Esophagus muscularis mucosa (tissue), 4 donors: ENCODE measurements around the genes BCO2, HTR3B and HTR3A.

GRCh38 chr11:111923135-111923937 is 4.6 kb downstream of the C11orf52 start:
- PRO-cap: bidirectional peak, plus-strand start at chr11:111923683, minus-strand start at chr11:111923428
- RAMPAGE, long total RNA, 4 experiments: no peak in any of the 4 experiments

DNA sequence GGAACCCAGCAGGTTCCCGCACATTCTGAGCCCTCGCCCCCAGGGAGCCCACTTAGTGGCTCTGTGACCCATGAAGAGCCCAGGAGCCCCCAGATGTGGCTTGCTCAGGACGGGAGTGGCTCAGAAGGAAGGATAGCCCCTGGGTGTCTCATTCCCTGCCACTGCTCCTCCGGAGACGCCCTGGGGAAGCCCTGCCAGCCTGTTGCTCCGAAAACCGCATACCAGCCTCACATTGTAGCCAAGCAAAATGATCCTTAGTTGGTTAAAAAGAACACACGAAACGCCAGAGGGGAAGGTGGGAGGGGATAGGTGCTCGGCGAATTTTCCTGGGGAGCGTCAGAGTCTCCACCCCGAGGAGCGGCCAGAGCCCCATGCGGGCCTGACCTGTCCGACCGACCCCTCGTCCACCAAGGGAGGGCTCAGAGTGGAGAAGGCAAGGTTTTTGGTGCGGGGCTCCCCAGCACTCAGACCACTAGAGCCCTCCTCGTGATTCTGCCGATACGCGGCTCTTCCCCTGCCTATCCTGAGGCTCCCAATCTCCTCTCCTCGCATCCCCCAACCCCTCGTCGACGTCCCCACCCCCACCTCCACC is 39.5 kb downstream of the DIXDC1 start:
- PRO-cap: bidirectional peak, plus-strand start at position 364 of the sequence, minus-strand start at position 220 of the sequence; bidirectional peak, plus-strand start outside the sequence, minus-strand start at position 560 of the sequence
- RAMPAGE, long total RNA, 4 experiments: start-site peak on the plus strand in 2 of 4 experiments, centred at positions 331 to 351 of the sequence, 25 to 49 reads per replicate

DNA sequence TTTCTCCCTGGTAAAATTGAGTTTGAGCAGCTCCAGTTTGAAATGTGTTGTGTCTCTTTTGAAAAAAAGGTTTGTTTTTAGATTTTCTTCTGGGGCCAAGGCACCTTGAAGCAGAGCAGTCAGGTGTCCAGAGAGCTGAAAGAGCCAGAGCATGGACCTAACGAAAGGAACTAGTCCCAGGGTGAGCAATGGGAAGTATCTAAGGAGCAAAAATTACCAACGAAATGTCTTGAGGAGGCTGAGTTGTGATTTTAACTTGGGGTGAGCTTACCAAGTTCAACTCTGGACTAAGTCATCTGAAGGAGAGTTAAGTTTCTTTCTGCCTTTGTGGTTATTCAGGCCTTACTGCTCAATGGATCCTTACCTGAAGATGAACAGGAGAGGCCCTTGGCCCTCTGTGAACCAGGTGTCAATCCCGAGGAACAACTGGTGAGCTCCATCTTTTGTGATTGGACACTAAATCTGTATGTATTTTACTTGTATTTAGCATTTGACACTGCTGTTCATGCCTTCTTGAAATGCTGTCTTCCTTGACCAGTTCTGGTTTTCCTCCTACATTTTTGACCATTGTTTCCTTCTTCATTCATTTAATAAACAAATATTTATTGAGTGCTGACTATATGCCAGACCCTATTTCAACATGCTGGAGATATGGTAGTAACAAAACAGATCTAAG is 40.2 kb upstream of the DLAT start:
- PRO-cap: no peak
- RAMPAGE, long total RNA, 4 experiments: no peak in any of the 4 experiments

GRCh38 chr11:112085649-112086594 is 634 bp downstream of the TIMM8B start:
- PRO-cap: no peak
- RAMPAGE, long total RNA, 4 experiments: no peak in any of the 4 experiments

GRCh38 chr11:112174955-112175978 is at the start of gene BCO2:
TSS of gene BCO2 (plus strand) at chr11:112175512.
- PRO-cap: unidirectional peak, plus-strand start at chr11:112175512
- RAMPAGE, long total RNA, 4 experiments: no peak in any of the 4 experiments

DNA sequence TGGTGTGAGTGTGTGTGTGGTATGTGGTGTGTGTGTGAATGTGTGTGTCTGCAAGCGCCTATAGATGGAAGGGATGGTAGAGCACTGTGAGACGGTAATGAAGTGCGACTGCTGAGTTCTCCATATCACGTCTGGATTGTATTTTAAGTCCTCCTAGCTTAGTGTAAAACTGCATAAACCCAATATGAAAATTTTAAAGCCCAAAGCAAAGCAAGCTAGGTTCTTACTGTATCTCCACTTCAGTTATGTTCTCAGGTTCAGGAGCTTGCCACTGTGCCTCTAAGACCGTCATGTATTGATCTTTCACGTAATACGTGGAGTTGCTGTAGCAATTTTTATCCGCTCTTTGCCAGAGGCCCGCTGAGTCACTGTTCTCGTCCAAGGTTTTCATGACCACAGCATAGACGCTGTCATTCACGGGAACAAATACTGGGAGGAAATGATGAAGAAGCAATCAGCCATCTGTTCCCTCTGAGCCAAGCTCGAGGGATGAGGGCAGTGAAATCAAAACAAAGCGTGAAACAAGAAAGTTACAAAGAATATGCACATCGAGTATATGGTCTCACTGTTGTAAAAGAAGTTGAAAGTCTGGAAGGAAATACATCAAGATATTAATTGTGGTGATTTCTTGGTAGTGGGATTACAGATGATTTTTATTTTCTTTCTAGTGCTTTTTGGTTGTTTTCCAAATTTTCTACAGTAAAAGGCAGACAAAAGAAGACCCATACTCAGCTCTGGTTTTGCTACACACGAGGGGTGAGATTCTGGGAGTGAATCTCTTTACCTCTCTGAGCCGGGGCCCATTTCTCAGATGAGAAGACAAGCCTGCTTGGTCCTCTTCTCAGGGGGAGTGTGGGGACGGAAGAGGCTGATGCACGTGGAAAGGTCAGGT is 5.3 kb downstream of the PLET1 start:
- PRO-cap: no peak
- RAMPAGE, long total RNA, 4 experiments: no peak in any of the 4 experiments

- PRO-cap: no peak
- RAMPAGE, long total RNA, 4 experiments: no peak in any of the 4 experiments
These were observed 61.0 kb upstream of the PLET1 start for GRCh38 chr11:112321285-112322423.

DNA sequence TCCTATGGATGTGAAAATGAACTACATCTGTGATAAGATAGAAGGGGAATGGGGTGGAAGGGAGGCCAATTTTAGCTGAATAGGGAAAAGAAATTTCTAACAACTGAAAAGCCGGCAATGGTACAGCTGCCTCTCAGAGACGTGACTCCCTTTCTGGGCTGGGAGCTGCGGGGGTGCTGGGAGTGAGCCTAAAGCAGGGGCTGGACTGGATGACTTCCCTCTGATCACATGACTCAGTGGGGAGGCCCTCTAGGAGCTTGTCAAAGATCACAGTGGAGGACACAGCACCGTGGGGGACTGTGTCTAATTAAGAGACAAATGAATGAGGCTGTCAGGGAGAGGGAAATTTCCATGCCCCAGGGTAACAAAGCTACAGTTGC is 262.7 kb upstream of the PLET1 start:
- PRO-cap: no peak
- RAMPAGE, long total RNA, 4 experiments: no peak in any of the 4 experiments

DNA sequence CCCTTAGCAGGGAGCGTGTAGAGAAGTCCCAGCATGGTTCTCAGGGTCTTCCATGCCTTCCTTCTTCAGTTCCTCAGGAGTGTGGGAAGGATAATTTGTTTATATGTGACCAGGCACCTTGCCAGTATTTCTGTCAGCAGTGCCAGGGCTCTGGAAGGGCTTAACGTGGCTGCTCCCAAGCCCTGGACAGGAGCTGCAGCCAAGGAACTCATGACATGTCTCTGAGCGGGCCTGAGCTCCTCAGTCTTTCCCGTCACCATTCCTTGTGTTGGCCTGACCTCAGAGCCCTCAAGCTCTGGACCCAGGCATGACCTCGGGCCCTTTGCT is 264.0 kb upstream of the PLET1 start:
- PRO-cap: unidirectional peak, minus-strand start at position 265 of the sequence
- RAMPAGE, long total RNA, 4 experiments: no peak in any of the 4 experiments

GRCh38 chr11:113781665-113782277 is 2.2 kb downstream of the CLDN25 start:
- PRO-cap: no peak
- RAMPAGE, long total RNA, 4 experiments: no peak in any of the 4 experiments

DNA sequence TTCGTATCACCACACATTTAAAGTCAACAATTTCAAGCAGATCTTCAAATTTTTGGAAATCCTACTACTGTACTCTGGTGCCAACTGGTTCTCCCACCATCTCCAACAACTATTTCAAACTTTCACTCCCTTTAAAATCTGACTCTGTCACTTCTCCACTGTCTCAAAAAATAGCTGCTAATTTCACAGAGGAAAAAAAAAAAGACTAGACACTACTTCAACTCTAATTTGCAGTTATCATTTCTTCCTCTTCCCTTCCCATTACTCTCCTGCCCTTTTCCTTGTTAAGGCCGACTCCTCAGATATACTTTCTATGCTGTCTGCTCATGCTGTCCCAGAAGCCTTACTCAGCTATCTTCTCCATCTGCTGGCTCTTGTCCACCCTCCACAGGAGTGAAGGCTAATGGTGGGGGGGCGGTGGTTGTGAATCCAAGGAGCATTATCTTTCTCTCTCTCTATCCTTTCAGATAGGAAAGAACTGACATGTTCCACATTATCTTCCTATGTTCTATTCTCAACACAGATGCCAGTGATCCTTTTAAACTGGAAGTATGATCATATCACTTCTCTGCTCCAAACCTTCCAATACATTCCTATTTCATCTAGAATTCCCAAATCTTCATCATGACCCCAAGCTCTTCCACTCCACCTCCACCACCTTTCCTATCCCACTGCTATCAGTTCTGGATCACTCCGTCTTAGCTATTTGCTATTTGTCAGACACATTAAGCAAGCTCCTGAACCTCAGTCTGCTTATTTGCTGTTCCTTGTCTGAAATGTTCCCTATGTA is 37.4 kb downstream of the USP28 start:
- PRO-cap: no peak
- RAMPAGE, long total RNA, 4 experiments: no peak in any of the 4 experiments

GRCh38 chr11:113875035-113875430 is 339 bp downstream of the USP28 start:
- PRO-cap: unidirectional peak, minus-strand start at chr11:113875302
- RAMPAGE, long total RNA, 4 experiments: no peak in any of the 4 experiments

GRCh38 chr11:113876234-113876623 is 857 bp upstream of the USP28 start:
- PRO-cap: no peak
- RAMPAGE, long total RNA, 4 experiments: no peak in any of the 4 experiments

- PRO-cap: no peak
- RAMPAGE, long total RNA, 4 experiments: no peak in any of the 4 experiments
These were observed 10.0 kb upstream of the HTR3B start for GRCh38 chr11:113894564-113895051.

DNA sequence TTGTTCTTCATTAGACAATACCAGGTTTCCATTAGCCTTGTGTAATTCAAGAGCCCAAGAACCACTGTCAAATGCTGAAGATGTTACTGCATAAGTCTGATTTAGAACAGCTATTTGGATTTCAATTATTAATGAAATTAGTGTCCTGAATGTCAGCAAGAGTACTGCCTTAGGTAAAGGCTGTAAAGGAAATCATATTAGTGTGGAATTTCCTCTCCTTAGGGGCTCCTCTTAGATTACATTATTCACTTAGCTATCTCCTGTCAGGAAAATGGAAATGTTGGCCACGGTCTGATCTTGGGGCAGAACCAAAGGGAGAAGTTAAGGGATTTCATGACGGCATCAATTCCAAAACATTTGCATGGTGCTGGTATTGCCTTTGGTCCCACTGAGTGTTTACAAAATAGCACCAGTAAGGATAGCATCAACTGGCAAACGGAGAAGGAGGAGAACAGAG is at the start of gene HTR3B:
HTR3B (plus strand) TSS at position 406 of the 457 bp plus-strand sequence.
- PRO-cap: no peak
- RAMPAGE, long total RNA, 4 experiments: no peak in any of the 4 experiments

DNA sequence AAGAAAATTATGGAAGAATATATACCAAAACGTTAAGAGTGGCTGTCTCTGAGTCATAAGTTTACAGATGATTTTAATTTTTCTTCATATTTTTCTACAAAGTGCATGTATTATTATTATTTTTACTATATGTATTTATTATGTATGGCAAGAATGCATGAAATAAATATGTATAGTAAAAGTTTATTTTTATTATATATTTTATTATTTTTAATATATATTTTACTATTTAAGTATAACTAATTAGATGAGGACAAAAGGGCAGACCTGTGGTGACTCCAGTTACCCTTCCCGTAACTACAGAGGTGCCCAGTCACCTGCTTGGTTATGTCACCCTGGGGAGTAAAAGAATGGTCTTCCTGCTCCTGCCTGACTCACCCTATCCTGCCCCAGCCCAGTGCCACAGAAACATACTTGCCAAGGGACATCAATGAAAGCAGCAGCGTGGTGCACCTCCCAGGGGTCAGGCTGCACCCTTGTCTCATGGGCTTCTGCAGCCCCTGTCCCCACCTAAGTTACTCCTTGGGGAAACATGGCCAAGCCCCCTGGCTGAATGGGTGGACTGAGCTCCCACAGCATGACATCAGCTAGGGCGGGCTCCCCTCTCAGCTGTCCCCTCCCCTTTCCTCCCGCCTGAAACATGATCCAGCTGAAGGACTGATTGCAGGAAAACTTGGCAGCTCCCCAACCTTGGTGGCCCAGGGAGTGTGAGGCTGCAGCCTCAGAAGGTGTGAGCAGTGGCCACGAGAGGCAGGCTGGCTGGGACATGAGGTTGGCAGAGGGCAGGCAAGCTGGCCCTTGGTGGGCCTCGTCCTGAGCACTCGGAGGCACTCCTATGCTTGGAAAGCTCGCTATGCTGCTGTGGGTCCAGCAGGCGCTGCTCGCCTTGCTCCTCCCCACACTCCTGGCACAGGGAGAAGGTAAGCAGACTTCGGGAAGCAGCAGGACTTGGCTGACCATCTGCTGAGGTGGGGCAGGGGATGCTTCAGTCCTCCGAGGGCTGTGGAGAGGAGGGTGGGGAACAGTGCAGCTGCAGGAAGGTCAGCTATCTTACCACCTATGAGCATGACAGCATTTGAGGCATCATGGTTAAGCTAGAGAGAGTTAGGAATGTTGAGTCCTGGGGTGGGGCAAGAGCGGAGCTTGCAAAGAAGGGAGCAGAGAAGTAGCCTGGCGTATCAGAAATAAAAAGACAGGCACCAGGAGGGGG is at the start of gene HTR3A:
HTR3A (plus strand) TSS at position 636 of the 1,210 bp plus-strand sequence.
- PRO-cap: no peak
- RAMPAGE, long total RNA, 4 experiments: start-site peak on the plus strand in 1 of 4 experiments, centred at position 710 of the sequence, 17 reads per replicate

DNA sequence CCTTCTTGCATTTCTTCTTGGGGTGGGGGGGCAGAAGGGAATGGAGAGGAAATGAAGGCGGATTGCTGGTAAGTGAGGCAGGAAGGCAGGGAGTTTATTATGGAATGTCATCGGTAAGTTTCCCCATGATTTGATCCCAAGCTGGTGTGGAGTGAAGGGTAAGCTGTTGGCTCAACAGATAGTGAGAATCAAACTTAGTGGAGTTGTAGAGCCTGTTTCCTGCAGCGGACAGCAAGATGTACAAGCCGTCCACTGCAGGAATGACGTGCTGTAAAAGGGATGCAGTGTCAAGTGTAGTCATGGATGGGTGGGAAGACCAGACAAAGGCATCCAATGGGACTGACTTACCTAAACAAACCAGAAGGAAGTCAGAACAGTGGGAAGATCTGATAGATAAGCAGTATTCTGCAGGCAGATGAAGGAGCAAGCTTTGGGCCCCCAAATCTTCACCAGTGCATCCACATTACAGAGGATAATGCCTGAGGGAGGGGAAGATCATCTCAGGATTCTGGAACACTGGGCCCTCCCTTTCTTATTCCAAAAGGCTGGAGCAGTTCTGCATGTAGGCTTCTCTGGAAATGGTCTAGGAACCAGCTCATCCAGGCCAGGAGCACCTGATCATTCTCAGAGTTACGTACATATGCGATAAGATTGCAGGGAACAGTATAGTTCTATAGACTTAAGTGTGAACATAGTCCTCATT is 8.9 kb downstream of the ZBTB16 start:
- PRO-cap: bidirectional peak, plus-strand start at position 400 of the sequence, minus-strand start at position 262 of the sequence
- RAMPAGE, long total RNA, 4 experiments: no peak in any of the 4 experiments

- PRO-cap: no peak
- RAMPAGE, long total RNA, 4 experiments: no peak in any of the 4 experiments
These were observed 15.1 kb downstream of the ZBTB16 start for GRCh38 chr11:114074499-114075152.

DNA sequence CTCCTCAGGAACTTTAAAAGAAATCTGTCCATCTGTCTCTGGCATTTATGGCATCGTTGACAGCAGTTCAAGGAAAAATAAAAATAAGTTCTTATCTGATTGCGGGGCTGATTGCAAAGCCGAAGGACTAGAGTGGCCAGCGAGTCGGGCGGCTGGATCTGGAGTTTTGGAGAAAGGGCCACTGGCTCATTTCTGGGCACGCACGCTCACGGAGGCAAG is 16.6 kb downstream of the ZBTB16 start:
- PRO-cap: no peak
- RAMPAGE, long total RNA, 4 experiments: no peak in any of the 4 experiments

- PRO-cap: no peak
- RAMPAGE, long total RNA, 4 experiments: no peak in any of the 4 experiments
These were observed 52.1 kb downstream of the ZBTB16 start for GRCh38 chr11:114111386-114112245.